ENCODE measurements around the genes ZNF536 and GPATCH1.

DNA sequence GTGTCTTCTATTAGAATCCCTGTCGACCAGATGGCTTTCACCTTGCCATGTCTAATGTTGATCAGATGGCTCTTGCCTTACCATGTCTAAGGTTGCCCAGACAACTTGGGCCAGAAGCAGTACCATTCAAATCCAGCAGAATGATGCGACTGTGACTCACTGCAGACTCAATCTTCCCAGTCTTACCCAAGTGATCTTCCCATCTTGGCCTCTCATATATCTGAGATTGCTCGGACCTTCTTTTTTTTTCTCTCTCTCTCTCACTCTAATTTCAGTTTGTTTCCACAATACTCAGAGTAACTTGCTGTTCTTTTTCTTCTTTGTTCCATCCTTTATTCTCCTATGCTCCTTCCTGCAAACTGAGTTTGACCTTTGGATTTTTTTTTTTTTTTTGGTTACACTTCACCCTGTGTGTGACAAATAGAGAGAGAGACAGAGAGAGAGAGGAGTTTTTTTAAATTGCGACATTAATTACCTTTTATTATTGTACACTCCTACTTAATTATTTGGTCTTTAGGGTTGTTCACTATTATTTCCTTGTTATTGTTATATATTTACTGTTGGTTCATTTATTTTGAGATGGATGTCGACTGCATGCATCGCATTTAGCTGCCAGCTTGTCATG is 1441.3 kb downstream of the UQCRFS1 start:
- PRO-cap, result no peak

DNA sequence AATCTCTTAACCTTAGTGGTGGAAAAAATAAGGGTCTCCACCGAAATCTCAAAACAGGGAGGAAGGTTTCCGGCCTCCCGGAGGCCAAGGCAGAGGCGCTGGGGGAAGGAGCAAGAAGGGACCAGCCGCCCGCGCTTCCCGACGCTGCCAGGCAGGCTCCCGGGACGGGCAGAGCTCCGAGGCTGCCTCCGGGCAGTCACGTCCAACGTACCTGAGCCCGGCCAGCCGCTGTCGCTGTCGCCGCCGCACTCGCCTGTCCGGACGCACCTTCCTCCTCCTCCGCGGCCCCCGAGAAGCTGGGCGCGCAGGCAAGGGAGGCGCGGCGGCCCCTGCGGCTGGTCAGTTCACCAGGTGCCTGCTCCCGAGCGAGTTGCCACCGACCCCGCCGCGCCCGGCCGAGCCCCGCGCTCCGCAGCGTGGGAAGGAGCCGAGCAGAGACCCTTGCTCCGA is 419.6 kb downstream of the UQCRFS1 start:
- PRO-cap, result no peak

GRCh38 chr19:29687142-29687893 is 22.1 kb downstream of the PLEKHF1 start:
- PRO-cap, result no peak

- PRO-cap, result no peak
Observed at GRCh38 chr19:29723916-29724750, 9.1 kb upstream of the C19orf12 start.

DNA sequence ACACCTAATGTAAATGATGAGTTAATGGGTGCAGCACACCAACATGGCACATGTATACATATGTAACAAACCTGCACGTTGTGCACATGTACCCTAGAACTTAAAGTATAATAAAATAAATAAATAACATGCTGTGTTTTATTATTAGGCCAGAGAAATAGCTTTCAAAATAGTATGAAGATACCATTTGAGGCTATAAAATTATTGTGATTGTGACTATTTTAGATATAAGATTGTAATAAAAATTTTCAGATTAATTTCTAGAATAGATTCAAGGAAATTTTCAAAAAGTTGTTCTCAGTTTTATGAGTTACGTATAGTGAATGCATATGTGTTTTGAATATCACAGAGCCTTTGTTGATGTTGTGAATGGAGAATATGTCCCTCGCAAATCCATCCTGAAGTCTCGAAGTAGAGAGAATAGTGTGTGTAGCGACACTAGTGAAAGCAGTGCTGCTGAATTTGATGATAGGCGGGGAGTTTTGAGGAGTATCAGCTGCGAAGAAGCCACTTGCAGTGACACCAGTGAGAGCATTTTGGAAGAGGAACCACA is 70.0 kb downstream of the URI1 start:
- PRO-cap, result no peak

DNA sequence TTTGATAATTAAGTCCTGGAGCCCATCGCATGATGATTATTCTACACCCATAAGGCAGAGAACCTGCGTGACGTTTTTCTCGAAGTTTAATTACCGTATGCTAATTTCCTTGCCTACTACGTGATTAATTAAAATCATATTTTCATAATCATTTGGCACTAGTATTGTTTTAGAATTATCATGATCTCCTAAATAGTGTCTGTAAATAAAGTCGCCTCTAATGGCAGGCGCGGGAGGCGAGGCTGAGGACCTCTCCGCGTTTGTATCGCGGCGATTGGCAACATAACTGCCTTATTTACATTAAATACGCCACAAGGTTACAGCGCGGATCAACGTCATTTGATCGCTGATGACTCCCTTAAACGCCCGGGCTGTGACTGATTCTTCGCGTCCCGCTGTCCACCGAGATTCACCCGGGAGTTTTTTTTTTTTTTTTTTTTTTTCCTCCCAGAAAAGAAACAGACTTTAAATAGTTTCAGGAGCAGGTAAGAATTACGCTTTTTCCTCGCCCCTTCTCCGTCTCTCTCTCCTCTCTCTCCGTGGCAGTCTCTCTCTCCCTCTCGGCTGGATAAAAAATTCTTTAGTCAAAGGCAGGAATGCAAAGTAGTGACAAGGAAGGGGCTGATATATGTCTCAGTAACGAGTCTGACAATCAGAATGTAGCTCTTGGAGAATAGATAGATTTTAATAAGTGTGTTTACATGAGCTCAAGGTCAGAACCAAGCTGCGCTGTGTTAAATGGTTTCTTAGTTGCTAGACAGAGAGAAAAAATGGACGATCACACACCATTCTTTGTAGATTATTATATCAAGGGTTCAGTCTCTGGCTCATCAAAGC is 147.5 kb upstream of the ZNF536 start:
- PRO-cap, result no peak

DNA sequence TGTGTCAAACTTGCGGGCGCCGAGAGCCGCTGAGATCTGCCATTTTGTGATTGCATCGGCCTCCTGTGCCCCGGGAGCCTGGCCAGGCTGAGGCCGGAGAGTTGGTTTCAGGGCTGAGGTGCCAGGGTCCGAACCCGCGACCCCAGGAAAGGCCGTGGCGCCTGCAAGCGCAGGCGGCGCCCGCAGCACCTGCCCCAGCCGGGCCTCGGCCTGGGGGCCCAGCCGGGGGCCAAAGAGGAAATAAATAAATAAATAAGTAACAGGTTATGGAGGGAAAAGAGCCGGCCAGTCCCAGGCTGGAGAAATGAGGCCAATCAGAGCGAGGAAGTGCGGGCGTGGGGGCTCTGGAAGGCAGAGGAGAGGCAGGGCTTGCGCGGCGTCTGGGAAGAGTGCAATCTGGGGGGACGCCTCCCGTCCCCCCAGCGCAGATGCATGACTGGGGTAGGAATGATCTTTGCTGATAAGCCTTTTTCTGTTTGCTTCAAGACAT is 145.7 kb upstream of the ZNF536 start:
- PRO-cap, result no peak

DNA sequence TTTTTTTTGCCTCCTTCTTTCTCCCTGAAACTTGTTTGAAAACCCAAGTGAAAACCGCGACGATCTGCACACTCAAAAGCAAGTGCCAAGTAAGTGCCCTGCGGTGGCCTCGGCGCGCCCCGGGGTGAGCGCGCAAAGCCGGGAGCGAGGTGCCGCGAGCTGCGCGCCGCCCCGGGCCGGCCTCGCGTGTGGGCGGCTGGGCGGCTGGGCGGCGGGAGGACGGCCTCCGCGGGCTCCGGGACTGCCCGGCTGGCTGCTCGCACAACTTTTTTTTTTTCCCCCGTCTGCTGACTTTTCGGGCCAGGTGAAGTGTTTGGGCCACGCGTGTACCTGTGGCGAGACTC is 143.6 kb upstream of the ZNF536 start:
- PRO-cap, result no peak

- PRO-cap, result no peak
Observed at GRCh38 chr19:30372048-30372544, at the start of gene ZNF536. ZNF536 (plus strand) TSS chr19:30372384.

DNA sequence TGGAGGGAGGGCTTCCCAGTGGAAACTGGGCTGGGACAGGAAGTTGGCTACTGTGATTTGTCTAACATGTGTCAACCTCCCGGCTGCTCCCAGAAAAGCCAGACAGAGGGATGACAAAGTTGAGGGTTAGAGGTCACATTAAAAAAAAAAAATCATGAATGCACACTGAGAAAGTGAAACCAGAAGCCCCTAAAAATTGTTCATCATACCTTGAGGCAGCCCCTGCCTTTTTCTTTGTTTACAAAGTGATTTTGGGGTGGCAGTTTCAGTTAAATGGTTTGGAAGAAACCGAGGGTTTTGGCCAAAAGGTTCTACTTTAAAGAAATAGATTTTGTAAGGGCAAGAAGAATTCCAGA is 346.7 kb downstream of the ZNF536 start:
- PRO-cap, result no peak

- PRO-cap, result no peak
Observed at GRCh38 chr19:31256482-31256995, 92.7 kb downstream of the TSHZ3 start.

DNA sequence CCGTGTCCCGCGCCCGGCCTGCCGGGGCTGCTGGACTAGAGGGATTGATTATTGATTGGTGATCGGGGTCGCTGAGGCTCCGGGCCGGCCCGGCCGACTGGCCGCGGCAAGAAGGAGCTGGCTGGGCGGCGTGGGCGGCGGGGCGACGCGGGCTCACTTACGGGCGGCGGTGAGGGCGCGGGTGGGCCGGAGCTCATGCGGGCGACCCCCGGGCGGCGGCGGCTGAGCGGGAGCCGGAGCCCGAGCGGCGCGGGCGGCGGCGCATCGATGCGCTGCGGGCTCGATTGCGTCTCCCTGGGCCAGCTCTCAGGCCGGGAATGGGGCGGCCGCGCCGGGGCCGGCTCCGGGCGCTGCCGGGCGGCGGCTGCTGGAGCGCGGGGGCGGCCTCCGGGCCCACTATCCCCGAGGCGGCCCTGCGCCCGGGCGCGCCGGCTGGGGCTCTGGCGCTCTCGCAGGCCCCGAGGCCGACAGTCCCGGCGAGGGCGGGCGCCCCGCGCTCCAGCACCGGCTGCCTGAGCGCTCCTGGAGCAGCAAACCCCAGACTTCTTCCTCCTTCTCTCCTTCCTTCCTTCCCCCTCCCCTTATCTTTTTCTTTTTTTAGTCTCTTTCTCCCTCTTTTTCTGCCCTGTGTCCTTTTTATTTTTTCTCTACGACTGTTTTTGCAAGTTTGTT is 1.5 kb upstream of the TSHZ3 start:
- PRO-cap, result no peak

- PRO-cap, result no peak
Observed at GRCh38 chr19:31351573-31352496, 2.6 kb upstream of the TSHZ3 start.

- PRO-cap, result no peak
Observed at GRCh38 chr19:31717237-31717725, 368.0 kb upstream of the TSHZ3 start.

DNA sequence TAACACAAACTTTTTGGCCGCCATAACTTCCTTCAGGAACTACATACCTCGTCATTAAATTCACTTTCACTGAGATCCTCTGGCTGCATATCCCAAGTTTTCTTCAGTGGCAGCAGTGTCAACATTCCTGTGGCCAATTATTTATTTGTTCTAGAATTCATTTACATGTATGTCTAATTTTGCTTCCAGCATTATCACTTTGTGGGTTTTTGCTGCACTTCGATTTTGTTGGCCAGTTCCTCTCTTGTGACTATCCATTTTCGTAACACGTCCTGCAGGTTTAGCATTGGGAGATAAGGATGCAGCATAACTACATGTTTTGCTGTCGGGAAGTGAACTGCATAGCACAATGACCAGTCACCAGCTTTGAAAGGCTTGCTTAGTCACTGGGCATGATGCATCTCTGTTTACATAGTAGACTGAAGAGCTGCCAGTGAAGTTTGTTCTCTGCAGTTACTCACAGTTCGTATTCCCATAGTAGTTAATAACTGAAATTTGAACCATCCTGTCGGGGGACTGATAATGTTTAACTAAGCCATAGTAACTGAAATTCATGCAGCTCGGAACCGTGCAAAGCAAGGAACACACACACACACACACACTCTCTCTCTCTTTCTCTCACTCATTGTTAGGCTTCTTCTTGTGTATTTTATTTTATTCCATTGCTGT is 28.3 kb downstream of the ZNF507 start:
- PRO-cap, result no peak

GRCh38 chr19:32404783-32405417 is 670 bp upstream of the DPY19L3 start:
- PRO-cap, result unidirectional peak, minus-strand start at chr19:32405259

GRCh38 chr19:33077844-33078635 is 2.9 kb upstream of the GPATCH1 start:
- PRO-cap, result no peak

- PRO-cap, result bidirectional peak, plus-strand start at chr19:33081183, minus-strand start at chr19:33081103
Observed at GRCh38 chr19:33080532-33081966, at the start of gene GPATCH1. GPATCH1 (plus strand) TSS chr19:33081181.

DNA sequence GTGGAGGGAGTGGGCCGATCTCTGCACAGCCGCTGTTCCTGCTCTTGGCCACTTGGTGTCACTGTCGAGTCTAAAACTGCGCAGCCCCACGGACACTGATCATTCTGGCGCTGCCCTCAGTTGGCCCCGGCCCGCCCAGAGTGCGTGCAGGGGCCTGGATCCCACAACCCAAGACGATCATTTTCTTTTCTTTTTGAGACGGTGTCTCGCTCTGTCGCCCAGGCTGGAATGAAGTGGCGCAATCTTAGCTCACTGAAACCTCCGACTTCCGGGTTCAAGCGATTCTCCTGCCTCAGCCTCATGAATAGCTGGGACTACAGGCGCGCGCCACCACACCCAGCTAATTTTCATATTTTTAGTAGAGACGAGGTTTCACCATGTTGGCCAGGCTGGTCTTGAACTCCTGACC is 12.1 kb downstream of the WDR88 start:
- PRO-cap, result no peak

DNA sequence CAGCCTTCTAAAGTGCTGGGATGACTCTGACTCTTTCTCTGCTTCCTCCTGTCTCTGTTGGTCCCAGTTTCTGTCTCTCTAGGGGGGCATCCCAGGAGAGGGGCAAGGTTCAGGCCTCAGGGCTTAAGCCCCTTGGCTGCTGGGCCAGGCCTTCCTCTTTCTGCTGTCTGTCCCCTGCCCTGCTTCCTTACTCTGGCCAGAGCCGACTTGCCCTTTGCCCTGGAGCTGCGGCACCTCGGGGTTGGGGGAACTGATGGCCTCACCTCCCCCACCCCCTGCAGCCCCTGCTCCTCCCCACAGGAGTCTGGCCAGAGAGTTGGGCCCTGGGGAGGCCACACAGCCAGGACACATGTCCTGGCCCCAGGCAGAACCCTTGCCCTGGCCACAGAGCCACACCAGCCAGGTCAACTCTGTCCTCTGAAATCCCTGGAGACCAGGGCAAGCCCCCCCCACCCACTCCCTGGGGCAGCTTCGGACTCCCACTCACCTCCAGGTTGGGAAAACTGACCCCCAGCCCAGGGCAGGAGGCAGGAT is 23.8 kb downstream of the CEBPA start:
- PRO-cap, result no peak

Measured in Metastatic Lung Carcinoma in the Adrenal Gland (tissue), 1 donor.